Metastatic Breast Carcinoma in the Ovary (tissue), 3 donors: ENCODE measurements around a stretch of chr10.

DNA sequence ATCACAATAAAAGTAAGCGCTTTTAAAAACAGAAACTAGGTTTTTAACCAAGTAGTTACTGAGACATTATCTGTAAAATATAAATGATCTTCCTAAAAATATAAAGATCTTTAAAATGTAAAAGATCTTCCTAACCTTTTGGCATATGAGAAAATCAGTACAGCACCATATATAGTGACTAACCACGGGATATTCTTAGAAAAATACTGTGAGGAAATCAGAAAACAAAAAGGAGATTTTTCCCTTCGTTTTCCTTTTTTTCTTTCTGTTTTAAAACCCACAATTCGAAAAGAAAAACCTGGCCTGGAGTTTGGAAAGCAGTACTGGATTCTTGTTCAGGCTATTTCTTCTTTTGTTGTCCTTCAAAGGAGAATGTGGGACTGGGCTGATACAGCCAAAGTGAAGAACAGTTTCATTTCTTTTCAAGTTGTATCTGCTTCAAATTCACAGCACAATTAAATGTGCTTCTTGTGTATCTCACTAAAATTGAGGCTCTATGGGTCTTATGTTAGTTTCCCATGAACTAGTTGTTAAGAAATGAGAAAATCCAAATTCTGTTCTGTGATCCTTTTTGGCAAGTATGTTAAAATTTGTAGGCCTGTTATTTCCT is 156.8 kb upstream of the PHYHIPL start:
- PRO-cap, 3 experiments, result peak in 1 of 3 experiments; most common minus-strand start position 257 of the sequence (in 1)

DNA sequence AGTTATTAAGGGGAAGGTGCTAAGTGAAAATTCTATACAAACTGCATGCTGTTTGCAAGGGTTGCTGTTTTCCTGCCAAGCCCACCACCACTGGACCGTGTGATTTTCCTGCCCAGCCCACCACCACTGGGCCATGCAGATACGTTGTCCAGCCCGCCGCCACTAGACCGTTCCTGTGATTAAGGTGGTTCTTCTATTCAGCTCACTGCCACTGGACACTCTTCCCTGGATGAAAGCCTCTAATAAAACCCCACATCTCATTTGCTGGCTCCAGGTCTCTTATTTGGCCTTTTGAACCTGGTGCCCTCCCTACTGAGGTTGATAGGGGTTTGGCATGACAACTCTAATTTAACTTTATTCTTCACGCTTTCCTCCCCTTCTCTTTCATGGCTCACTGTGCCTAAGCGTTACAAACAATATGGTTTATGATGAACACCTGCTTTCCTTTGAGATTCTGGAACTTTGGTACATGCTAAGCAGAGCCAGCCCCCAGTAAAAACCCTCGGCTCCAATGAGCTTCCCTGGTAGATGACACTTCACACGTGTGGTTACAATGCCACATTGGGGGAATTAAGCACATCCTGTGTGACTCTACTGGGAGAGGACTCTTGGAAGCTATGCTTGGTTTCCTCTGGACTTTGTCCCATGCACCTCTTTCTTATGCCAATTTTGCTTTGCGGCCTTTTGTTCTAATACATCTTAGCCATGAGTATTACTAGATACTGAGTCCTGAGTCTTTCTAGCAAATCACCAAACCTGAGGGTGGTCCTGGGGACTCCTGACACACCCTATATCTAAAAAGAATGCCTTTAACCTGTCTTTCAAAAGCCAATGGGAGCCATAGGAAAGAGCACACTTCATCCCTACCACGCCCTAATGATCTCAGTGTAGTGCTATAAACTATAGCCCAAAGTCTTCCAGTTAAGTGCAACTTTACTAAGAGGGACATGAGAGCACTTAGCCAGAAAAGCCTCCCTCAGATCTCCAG is 37.8 kb downstream of the CCDC6 start:
- PRO-cap, 3 experiments, result no peak in any of the 3 experiments

GRCh38 chr10:60082968-60083371 is 176.6 kb upstream of the CCDC6 start:
- PRO-cap, 3 experiments, result no peak in any of the 3 experiments

- PRO-cap, 3 experiments, result no peak in any of the 3 experiments
These were observed 39.8 kb downstream of the ANK3 start for GRCh38 chr10:60349865-60350285.

- PRO-cap, 3 experiments, result no peak in any of the 3 experiments
These were observed 42.9 kb downstream of the TMEM26 start for GRCh38 chr10:61410160-61410730.

DNA sequence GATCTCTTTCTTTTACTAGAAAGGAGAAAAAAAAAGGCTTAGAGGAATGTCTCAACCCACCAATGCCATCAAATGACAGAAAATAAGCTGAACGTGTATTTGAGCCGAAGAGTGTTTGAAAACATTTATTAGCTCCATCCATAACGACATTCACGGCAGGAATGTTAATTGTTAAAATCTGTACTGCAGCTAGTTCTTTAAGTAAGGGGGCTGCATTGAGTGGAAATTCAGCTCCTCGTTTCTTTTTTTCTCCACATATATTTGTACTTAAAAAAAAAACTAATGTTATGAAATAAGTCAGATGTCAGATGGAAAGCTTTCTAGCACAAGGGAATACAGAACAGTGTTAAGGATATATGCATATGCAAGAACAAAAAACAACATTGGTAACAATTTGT is 63.7 kb upstream of the ARID5B start:
- PRO-cap, 3 experiments, result no peak in any of the 3 experiments

- PRO-cap, 3 experiments, result no peak in any of the 3 experiments
These were observed 64.7 kb downstream of the ARID5B start for GRCh38 chr10:61966158-61966580.

DNA sequence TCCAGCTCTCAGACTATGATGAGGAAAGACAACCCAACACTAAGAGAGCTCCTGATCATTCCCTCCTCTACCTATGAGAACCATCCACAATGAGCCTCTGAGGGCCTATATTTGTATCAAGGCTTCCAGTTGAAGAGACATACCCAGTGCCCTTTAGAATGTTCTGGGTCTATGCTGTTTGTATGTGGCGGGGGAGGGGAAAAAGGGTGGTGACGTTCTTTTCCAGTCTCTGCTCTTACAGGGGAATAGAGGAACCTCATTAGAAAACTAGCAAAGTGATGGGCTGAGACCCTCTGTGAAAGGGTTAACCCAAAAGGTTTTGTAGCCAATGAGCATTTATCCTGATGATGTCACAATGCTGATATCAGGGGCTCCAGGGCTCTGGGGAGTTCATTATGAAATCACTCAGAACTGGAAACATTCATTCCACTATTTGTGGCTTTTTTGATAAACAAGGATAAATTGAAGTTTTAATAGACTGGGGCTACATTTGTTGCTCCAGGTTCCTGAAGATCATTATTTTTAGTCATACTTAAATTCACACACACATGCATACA is 71.6 kb downstream of the ARID5B start:
- PRO-cap, 3 experiments, result no peak in any of the 3 experiments

DNA sequence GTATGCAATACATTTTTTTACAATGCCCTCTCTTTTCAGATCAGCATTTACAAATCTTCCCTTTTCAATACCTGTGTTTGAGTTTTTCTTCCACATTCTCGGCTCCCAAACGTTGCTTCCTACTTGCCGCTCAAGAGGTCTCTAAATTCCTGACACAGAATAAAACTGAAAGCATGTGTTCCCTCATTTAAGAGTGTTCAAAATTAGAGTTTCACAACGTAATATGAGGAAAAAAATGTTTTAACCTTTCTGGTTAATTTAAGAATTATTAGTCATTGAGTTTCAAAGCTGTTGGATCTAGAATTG is 100.4 kb downstream of the ARID5B start:
- PRO-cap, 3 experiments, result no peak in any of the 3 experiments

DNA sequence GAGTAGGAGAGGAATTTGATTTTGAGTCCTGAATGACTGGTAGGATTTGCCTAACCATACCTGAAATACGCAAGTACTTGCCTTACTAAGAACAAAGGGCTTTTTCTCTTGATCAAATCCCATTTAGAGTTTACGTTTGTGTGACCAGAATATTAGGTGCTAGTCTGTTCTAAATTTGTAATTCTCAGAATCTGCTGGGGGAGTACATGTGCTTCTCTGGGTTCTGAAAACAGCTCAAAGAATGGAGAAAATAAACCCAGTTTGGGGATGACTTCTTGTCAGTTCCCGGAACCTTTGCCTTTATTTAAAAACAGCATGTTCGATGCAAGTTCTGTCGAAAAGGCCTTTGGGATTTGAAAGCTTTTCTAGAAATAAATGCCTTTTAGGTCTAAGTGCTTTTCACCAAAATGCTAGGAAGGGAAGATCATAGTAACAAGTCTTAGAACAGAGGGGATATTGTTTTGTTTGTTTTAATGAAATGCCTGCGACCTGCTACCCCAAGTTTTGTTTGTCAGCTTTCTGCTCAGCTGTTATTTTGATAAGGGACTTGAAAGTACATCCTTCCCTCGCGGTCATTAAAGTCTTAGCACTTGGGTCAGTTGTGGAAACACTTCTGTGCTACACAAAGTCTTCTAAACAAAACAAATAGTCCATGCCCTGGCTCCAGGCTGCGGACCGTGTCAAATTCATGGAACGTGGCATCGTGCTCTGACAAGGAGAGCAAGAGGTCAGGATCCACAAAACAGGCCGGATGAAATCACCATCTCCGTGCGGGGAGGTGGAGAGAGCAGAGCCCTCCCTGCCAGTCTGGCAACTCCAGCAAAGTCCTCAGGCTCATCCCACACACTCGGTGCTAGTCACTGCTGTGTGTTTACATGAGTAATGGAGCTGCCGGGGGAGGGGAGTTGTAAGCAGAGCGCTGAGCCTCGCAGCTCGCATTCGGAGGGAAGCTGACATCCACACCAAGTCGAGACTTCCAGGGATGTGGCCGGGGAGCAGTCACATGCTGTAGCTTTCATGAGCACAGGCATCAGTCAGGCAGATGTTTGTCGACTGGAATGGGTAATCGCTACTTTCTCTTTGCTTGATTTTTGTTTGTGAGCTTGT is 147.3 kb downstream of the ARID5B start:
- PRO-cap, 3 experiments, result peak in 3 of 3 experiments; most common plus-strand start position 938 of the sequence (in 3); most common minus-strand start position 830 of the sequence (in 3)

GRCh38 chr10:62072775-62073166 is 171.3 kb downstream of the ARID5B start:
- PRO-cap, 3 experiments, result no peak in any of the 3 experiments

DNA sequence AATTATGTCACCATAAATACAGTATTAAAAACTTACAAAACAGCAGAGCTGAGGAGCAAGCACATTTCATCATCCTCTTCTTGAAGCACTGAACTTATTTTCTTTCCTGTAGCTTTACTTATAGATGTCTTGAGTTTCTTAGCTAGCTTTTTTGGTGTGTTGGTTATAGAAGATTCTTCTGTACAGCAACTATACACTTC is 32.7 kb downstream of the RTKN2 start:
- PRO-cap, 3 experiments, result no peak in any of the 3 experiments

GRCh38 chr10:62519398-62519816 is 145.2 kb downstream of the ZNF365 start:
- PRO-cap, 3 experiments, result no peak in any of the 3 experiments

DNA sequence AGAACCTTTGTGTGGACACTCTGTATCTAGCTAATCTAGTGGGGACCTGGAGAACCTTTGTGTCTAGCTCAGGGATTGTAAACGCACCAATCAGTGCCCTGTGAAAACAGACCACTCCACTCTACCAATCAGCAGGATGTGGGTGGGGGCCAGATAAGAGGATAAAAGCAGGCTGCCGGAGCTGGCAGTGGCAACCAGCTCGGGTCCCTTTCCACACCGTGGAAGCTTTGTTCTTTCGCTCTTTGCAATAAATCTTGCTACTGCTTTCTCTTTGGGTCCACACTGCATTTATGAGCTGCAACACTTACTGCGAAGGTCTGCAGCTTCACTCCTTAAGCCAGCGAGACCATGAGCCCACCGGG is 98.8 kb upstream of the NRBF2 start:
- PRO-cap, 3 experiments, result no peak in any of the 3 experiments

DNA sequence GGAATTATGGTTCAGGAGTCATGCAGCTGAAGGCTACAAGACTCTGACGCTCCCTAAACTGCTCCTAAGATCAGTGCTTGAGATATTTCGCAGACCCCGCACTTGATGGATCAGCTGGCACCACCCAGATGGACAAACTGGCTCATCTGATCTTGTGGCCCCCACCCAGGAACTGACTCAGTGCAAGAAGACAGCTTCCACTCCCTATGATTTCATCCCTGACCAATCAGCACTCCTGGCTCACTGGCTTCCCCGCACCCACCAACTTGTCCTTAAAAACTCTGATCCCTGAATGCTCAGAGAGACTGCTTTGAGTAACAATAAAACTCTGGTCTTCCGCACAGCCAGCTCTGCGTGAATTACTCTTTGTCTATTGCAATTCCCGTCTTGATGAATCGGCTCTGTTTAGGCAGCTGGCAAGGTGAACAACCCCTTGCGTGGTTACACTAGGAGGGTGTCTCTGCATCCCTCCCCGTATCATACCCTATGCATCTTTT is 26.9 kb upstream of the NRBF2 start:
- PRO-cap, 3 experiments, result no peak in any of the 3 experiments

GRCh38 chr10:63169876-63170798 is 37.0 kb downstream of the NRBF2 start:
- PRO-cap, 3 experiments, result no peak in any of the 3 experiments

- PRO-cap, 3 experiments, result no peak in any of the 3 experiments
These were observed 71.6 kb downstream of the NRBF2 start for GRCh38 chr10:63204672-63205146.

- PRO-cap, 3 experiments, result peak in 3 of 3 experiments; most common plus-strand start chr10:63265321 (in 3)
These were observed 132.0 kb downstream of the NRBF2 start for GRCh38 chr10:63264949-63265755.

DNA sequence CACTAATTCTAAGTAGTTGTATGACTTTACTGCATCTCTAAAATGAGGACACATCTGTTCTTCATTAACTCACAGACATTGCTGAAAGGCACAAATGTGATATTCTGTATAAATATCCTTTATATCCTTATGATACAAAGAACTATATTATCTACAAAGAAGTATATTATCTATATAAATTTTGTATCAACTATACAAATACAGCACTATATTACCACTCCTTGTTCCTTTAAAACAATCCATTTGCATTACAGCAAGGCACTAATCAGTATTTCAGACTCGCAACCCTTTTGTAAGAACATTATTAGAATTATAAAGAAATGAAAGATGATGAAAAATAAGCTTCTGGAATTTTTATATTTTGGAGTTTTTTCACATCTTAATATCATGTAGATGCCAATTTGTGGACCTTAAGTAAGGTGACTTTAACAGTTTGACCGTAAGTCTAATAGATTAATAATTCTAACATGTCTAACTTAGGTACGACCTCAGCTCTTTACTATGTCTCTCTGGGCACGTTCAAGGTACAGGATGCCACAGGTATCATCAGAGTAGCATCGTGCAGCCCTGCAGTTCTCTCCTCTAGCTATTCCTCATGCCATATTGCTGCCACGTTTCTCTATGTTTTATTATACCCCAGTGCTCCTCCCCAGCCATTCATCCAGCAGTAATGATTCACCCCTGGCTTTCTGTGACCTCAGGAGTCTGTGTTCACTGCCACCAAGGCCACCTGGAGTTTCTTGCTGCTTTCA is 21.4 kb downstream of the REEP3 start:
- PRO-cap, 3 experiments, result no peak in any of the 3 experiments

- PRO-cap, 3 experiments, result no peak in any of the 3 experiments
These were observed 76.7 kb downstream of the REEP3 start for GRCh38 chr10:63597918-63598188.